AG04450 (cell line): Measurements from ENCODE around the gene SRPRB.

- CAGE, long polyA plus RNA, result no peak
- RRBS, result no CpG with 5 or more reads among the region's 5 CpGs
Measured at GRCh38 chr3:129699252-129699793, 92.8 kb upstream of the PLXND1 start.

GRCh38 chr3:129775959-129776465, 117.5 kb downstream of the TMCC1 start:
- CAGE, long polyA plus RNA, result no peak
- RRBS, result no CpG with 5 or more reads among the region's 2 CpGs

DNA sequence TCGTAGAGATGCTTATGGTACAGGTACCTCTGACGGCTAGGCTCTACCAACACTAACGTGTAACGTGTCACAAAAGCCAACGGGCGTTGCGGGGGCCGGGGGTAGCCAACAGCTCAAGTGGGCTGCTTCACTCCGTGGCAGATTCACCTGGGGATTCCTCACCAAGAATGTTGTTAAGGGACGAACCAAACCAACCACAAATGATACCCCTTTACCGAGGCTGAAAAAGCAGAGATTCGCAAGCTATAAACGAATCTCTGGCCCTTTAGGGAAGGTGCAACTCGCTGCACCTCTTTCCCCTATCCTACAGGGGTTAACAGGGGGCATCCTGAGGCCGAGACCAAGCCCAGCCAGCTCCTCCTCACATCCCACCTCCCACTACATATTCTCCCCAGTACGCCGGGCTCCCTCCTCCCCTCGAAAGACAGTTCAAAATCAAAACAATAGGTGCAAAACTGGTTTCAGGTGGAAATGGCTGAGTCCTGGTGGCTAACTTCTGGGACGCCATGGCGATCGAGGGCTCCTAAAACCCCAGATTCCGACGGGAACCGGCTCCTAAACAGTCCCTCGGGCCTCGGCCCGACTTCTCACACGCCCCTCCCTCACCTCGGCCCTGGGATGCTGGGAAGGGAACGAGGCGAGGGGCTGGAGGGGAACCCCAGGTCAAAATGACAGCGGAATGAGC, 793 bp downstream of the TMCC1 start:
- CAGE, long polyA plus RNA, result no peak
- RRBS, result no CpG with 5 or more reads among the region's 32 CpGs

DNA sequence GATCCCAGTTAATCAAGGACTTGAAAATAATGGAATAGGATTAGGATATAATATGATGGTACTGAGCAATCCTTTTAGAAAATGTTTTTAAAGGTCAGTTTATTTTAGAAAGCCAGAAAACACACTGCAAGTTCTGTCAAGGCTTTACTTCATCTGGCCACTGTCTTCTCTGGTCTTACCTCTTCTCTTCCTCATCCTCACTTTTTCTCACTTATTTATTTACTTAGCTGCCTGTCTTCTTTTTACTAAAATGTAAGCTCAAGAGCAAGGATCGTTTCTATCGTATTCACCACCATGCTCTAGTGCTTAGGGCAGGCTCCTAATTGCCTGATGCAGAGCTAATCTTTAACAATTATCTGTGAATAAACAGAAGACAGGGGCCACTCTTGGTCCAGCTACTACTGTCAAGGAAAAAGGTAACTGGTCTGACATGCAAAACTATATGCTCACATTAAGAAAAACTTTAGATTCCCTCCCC, 17.6 kb downstream of the PIK3R4 start:
- CAGE, long polyA plus RNA, result no peak
- RRBS, result no CpG with 5 or more reads among the region's 2 CpGs

- CAGE, long polyA plus RNA, result no peak
- RRBS, result no CpG with 5 or more reads among the region's 4 CpGs
Measured at GRCh38 chr3:130814040-130814404, 67.4 kb upstream of the PIK3R4 start.

GRCh38 chr3:130841351-130841963, 52.4 kb upstream of the ATP2C1 start:
- CAGE, long polyA plus RNA, result no peak
- RRBS, result no CpG with 5 or more reads among the region's 2 CpGs

DNA sequence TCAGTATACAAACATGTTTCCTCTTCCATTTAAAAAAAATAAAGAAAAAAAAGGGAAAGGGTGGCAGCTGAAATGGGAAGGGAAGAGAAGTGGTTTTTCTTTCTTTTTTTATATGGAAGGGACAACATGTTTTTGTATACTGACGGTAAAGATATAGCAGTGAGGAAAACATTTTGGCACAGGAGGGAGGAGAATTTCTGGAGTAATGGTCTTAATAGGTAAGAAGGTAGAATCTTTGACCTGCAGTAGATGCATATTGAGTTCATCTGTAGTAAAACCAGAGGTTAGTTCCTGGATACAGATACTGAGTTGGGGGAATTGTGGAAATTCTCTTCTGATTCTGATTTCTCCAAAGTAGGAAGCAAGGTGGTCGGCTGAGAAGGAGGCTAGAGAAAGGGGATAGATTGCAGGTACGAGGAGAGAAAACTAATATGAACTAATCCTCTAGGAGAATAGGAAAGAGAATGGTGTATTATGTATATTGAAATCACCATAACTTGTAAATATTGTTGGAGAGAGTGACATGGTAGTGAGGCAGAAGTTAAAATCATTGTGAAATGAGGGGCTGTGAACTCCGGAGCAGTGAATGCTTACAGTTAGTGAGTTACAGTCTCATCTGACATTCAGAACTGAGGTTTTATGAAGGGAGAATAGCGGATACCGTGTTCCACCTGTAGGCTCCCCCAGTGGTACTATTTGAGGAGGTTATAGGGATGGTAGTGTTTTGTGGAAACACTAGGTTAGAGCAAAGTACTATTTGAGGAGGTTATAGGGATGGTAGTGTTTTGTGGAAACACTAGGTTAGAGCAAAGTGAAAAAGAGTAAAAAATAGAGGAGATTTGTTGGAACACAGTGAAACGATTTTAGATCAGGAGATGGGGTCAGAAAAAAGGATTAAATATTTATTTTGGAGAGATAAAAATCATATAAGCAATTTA, 34.8 kb downstream of the ASTE1 start:
- CAGE, long polyA plus RNA, result no peak
- RRBS, result no CpG with 5 or more reads among the region's 7 CpGs

DNA sequence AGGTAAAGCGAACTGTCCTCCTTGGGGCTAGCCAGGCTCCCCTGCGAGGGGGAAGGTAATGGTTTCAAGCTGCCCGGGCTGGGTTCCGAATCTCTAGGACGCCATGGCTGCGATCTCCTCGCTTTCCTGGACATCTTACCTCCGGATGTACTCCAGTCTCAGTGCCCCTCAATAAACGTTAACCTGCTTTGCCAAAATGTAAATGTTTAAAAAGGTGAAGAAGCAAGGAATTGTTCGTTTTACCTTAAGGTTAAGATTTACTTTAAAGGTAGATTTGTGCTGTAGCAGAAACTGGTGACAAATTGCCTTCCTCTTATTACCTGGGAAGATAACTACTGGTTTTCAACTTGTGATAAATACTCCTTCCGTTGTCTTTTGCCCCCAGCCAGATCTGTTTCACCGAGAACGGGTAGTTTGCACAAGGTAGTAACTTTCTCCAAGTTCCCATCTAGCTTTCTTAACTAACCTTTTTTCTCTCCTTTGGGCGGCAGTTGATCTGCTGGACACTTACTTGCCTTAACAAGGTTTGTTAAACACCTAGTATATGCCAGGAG, 405 bp downstream of the NEK11 start:
- CAGE, long polyA plus RNA, result no peak
- RRBS, result 8% methylated on average over 7 of the region's 14 CpGs

- CAGE, long polyA plus RNA, result no peak
- RRBS, result no CpG with 5 or more reads among the region's 2 CpGs
Measured at GRCh38 chr3:131383359-131383936, 1.9 kb downstream of the NUDT16 start.

DNA sequence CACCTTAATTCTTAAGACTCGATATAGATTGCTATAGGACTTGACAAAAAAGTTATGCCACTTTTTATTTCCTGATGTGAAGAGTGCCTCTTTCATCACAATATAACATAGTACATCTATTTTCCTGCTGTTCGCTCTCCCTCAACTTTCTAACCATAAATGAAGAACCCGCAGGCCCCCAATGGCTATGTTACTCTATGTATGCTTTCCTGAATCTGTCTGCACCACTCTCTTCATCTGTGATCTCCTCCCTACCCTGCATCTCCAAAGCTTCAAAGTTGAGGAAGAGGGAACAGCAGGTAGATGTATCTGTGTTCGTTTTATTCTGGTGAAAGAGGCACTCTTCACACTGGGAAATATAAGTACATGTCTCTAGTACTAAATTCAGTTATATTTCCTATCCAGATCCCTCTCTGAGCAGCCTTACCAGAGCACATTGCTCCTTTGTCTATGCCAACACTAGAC, 9.8 kb downstream of the MRPL3 start:
- CAGE, long polyA plus RNA, result no peak
- RRBS, result no CpG with 5 or more reads among the region's 4 CpGs

DNA sequence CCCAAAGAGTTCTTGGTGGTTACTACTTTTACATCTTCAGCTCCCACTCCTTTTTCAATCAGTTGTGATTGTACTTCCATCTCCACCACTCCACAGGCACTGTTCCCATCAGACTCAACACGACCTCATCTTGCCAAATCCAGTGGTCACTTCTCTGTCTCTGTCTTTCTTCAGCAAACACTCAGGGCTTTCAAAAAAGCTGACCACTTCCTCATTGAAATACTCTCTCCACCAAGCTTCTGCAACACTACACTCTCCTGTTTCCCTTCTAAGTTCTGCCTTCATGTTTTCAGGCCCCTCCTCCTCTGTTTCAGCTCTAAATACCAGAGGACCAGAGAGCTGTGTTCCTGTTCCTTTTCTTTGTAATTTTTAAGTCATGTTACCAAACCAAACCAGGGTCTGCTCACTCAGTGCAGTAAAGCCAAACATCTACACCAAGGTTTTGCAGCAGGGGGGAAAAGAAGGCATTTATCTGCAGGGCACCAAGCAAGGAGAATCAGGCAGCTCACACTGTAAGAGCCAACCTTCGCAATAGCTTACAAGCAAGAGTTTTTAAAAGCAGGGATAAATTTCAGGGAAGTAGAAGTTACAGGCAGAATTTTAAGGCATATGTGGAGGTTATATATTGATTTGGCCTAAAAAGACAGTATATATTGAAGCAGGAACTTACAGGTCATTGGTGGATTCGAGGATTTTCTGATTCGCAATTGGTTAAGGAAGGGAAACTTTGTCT, 33.7 kb upstream of the ACP3 start:
- CAGE, long polyA plus RNA, result no peak
- RRBS, result no CpG with 5 or more reads among the region's 4 CpGs

GRCh38 chr3:132285012-132286014, 31.9 kb upstream of the ACP3 start:
- CAGE, long polyA plus RNA, result no peak
- RRBS, result no CpG with 5 or more reads among the region's 22 CpGs

DNA sequence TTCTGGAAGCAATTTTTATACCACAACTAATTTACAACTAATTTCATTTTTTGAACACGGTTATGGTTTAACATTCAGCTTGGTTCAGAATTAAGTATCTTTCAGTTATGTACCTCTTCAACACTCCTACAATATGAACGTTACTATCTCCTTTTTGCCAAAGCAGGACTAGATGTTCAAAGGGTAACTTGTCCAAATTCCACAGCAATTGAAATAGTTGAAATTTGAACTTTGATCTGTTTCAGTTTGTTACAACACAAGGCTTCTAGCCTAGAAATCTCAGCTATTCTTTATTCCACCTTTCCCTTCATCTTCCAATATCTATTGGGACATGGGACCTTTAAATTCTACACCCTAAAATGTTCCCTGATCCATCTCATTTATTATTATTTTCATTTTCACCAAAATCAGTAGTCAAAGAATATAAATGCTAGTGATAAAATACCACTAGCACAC, 1.2 kb downstream of the ACAD11 start:
- CAGE, long polyA plus RNA, result no peak
- RRBS, result no CpG with 5 or more reads among the region's 2 CpGs

- CAGE, long polyA plus RNA, result no peak
- RRBS, result no CpG with 5 or more reads among the region's 2 CpGs
Measured at GRCh38 chr3:132723327-132723604, 1.1 kb upstream of the NPHP3 start.

- CAGE, long polyA plus RNA, result no peak
- RRBS, result no CpG with 5 or more reads among the region's 21 CpGs
Measured at GRCh38 chr3:133167475-133167771, 129.2 kb downstream of the TMEM108 start.

GRCh38 chr3:133473923-133474602, 74.2 kb downstream of the BFSP2 start:
- CAGE, long polyA plus RNA, result no peak
- RRBS, result no CpG with 5 or more reads among the region's 5 CpGs

GRCh38 chr3:133479919-133480728, 80.3 kb downstream of the BFSP2 start:
- CAGE, long polyA plus RNA, result no peak
- RRBS, result no CpG with 5 or more reads among the region's 7 CpGs

DNA sequence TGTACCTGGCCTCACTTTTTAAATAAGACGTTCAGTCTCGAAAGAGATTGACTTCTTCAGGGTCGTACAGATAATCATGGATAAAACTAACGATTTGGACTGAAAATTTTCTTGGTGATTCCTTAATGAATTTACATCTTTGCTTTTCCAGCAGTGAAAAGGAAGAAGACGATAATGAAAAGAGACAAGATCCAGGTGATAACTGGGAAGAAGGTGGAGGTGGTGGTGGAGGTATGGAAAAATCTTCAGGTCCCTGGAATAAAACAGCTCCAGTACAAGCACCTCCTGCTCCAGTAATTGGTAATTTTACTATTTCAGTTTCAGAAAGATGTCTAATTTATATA, 10.3 kb downstream of the CDV3 start:
- CAGE, long polyA plus RNA, result no peak
- RRBS, result no CpG with 5 or more reads among the region's 5 CpGs

GRCh38 chr3:133753404-133753905, 7.3 kb downstream of the TF start:
- CAGE, long polyA plus RNA, result no peak
- RRBS, result no CpG with 5 or more reads among the region's 5 CpGs

- CAGE, long polyA plus RNA, result start-site peak on the plus strand at chr3:133805809-133805898, 3,521 and 3,079 reads in 2 replicates
- RRBS, result 2% methylated on average over 18 of the region's 50 CpGs
Measured at GRCh38 chr3:133805402-133806151, at the start of gene SRPRB. Gene SRPRB (plus strand): TSS chr3:133805815.